SUDHL5 (cell line): ENCODE data around the gene MIOX.

GRCh38 chr22:50304502-50305477, 2.7 kb downstream of the PLXNB2 start:
- PRO-cap: no peak

- PRO-cap: bidirectional peak, plus-strand start at chr22:50314709, minus-strand start at chr22:50314525
Observed at GRCh38 chr22:50314279-50315146, 7.1 kb upstream of the PLXNB2 start.

- PRO-cap: no peak
Observed at GRCh38 chr22:50443763-50444938, 30.7 kb downstream of the SBF1 start.

GRCh38 chr22:50466301-50466854, 8.5 kb downstream of the SBF1 start:
- PRO-cap: no peak

GRCh38 chr22:50486555-50487348, at the start of gene MIOX:
Gene MIOX, plus strand, starts transcription at chr22:50486859.
- PRO-cap: no peak

GRCh38 chr22:50505630-50506422, 1.7 kb downstream of the LMF2 start:
- PRO-cap: no peak

- PRO-cap: no peak
Observed at GRCh38 chr22:50532781-50533867, 826 bp upstream of the ODF3B start.

GRCh38 chr22:50540306-50540769, 5.4 kb upstream of the KLHDC7B start:
- PRO-cap: unidirectional peak, minus-strand start at chr22:50540639

- PRO-cap: bidirectional peak, plus-strand start at chr22:50544495, minus-strand start at chr22:50544224
Observed at GRCh38 chr22:50543974-50544712, 1.6 kb upstream of the KLHDC7B start.

- PRO-cap: no peak
Observed at GRCh38 chr22:50576437-50577112, 1.7 kb downstream of the CPT1B start.

DNA sequence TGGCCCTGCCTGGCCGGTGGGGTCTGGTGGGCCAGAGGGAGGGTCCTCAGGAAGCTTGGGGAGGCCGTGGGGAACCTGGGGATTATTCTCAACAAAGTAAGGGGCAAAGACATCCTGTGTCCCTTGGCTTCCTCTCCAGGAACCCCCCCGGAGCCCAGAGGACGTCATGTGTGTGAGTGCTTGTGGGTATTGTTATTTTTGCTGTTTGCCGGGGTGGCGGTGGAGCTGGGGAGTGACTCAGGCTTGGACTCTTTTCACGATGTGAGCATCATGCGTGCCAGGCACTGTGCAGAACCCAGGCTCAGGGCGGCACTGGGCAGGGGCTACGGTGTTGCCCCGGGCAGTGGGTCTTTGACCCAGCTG, 43.7 kb upstream of the ARSA start:
- PRO-cap: no peak

- PRO-cap: no peak
Observed at GRCh38 chr22:50674113-50674609, 46.2 kb upstream of the ARSA start.

DNA sequence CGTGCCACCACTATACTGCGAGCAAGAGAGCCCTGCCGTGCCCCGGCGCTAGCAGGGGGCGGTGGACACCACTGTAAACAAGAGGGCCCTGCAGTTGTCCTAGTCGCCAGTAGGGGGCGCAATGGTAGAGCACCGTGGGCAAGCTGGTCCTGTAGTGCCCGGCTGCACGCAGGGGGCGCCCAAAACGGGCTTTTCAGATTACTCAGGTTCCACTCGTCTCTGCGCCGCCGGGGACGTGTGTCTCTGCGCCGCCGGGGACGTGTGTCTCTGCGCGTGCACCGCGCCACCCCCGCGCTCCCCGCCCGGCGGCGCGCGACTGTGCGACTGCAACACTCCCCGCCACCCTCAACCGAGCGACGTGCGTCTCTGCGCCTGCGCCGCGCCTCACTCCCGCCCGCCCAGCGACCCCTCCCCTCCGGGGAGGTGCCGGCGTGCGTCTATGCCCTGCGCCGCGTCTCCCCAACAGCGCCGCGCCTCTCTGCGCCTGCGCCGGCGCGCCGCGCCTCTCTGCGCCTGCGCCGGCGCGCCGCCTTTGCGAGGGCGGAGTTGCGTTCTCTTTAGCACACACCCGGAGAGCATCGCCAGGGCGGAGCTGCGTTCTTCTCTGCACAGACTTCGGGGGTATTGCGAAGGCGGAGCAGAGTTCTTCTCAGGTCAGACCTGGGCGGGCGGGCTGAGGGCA, 23.4 kb upstream of the RABL2B start:
- PRO-cap: no peak